Tibial nerve (tissue), 3 donors: ENCODE data around the genes MMP15, CFAP20 and SETD6.

DNA sequence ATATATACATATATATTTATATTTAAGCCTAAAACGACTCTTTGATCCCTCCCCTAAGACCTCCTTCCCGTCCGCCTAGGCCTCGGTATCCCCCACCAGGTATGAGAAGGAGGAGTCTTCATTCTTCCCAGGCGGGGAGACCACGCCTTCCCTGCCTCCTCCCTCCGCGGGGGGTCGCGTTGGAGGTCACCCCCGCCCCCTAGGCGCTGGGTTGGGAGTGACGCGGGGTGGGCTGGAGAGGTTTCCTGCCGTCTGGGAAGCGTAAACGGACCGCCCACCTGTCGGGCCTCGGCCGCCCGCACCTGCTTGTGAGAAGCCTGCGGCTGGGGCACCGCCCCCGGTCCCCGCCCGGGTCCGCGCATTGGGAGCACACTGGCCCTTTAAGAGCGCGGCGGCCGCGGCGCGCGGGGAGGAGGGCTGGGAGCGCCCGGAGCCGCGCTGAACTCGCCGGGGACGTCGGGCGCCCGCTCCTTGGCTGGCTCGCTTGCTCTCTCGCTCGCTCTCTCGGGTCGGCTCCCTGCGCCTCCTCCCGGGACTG is at the start of gene MMP15:
Gene MMP15, plus strand, starts transcription at position 410 of the 538 bp plus-strand sequence.
- PRO-cap: unidirectional peak, plus-strand start at position 410 of the sequence; unidirectional peak, plus-strand start at position 499 of the sequence
- RAMPAGE, long total RNA, 3 experiments: no peak in any of the 3 experiments

- PRO-cap: no peak
- RAMPAGE, long total RNA, 3 experiments: no peak in any of the 3 experiments
Observed at GRCh38 chr16:58126742-58128047, 2.0 kb downstream of the CFAP20 start.

- PRO-cap: bidirectional peak, plus-strand start at chr16:58129529, minus-strand start at chr16:58129381
- RAMPAGE, long total RNA, 3 experiments: start-site peak on the minus strand in 3 of 3 experiments, at chr16:58129297-58129381 at its widest, 57 to 90 reads per replicate
Observed at GRCh38 chr16:58128960-58130016, at the start of gene CFAP20. Gene CFAP20, minus strand, starts transcription at chr16:58129381.

DNA sequence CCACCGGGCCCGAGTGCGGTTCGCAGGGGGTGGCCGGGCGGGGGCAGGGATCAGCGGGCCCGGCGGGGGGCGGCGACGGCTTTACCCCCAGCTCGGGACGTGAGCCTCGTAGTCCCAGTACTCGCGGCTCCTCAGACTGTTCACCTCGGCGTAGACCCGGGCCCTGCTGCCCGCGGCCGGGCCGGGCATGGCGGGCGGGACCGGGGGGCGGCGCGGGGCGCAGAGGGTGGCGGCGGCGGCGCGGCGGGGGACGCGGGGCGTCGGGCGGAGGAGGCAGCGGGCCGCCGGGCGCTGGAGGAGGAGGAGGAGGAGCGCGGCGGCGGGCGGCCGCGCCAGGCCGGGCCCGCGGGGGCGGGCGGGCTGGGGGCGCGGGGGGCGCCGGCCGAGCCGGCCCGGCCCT is 358 bp downstream of the CSNK2A2 start:
- PRO-cap: no peak
- RAMPAGE, long total RNA, 3 experiments: no peak in any of the 3 experiments

- PRO-cap: no peak
- RAMPAGE, long total RNA, 3 experiments: no peak in any of the 3 experiments
Observed at GRCh38 chr16:58459327-58459662, 40.6 kb upstream of the NDRG4 start.

DNA sequence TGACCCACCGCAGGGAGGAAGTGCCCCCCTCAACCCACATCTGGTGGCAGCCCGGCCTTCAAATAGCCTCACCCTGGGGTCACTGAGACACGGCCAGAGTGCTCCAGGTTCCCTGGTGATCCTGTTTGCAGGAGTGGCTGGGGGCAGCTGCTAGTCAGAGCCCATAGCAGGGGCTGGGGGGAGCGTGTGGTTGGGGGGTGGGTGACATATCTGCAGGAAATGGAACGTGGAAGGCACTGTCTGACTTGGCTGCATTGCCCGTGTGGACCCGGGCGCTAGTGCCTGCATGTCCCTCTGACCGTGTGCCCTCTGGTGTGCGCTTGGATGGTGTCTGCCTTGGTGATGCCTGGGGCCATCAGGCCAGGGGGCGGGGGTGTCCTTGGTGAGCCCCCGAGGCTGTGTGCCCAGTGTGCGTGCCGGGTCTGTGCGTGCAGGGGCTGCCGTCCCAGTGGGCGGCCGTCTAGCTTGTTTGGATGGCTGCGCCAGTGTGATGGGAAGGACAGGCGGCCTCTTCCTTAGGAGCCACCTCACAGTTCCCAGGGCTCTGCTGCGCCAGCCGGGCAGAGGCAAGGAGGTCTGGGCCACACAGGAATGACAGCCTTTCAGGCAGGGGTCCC is 489 bp downstream of the NDRG4 start:
- PRO-cap: no peak
- RAMPAGE, long total RNA, 3 experiments: no peak in any of the 3 experiments

DNA sequence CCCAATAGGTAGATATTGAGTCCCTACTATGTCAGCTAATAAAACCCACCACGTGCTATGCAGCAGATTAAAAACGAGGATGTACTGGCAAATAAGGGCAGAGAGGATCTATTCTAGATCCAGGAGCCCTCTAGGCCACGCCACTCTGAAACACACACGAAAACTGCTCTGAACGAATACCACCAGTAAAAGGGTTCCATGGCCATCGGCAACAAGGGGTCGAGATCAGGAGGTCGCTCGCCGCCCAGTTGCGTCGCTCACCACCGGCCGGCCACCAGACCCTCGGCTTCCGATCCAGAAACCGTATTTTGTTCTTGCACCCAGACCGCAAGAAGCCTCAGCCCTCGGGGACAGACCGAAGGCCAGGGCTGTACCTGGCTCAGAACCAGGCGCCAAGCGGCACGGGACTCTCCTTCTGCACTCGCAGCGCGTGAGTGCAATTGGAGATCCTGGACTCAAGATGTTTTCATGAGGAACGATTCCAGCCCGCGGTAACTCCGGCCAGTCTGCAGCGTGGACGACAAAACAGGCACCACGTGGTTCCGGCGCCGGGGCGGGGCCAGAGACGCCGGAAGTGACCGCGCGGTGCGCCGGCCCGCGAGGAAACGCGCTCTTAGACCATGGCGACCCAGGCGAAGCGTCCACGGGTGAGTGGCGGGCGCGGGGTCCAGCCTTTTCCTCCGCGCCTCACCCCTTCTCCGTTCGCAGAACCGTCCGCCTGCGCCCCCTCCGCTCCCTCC is at the start of gene SETD6:
Gene SETD6, plus strand, starts transcription at position 600 of the 740 bp plus-strand sequence.
- PRO-cap: bidirectional peak, plus-strand start at position 600 of the sequence, minus-strand start at position 462 of the sequence
- RAMPAGE, long total RNA, 3 experiments: start-site peak on the plus strand in 1 of 3 experiments, centred at position 594 of the sequence, 44 reads per replicate

DNA sequence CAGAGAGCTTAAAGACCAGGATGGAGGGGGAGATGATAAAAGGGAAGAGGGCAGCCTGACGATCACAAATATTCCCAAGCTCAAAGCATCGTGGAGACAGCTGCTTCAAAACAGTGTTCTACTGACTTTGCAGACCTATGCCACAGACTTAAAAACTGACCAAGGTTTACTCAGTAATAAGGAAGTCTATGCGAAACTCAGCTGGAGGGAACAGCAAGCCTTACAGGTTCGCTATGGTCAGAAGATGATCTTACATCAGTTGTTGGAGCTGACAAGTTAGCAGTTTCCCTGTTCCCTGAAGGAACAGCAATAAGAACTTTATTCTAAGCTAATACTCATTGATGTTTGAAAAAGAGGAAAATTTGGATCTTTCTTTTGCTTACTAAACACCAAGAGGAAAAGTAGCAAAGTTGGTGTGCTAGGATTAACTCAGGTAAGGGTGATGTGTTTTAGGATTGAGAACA is 3.5 kb downstream of the SETD6 start:
- PRO-cap: no peak
- RAMPAGE, long total RNA, 3 experiments: no peak in any of the 3 experiments

- PRO-cap: no peak
- RAMPAGE, long total RNA, 3 experiments: no peak in any of the 3 experiments
Observed at GRCh38 chr16:58665060-58665783, 19.3 kb downstream of the SLC38A7 start.

DNA sequence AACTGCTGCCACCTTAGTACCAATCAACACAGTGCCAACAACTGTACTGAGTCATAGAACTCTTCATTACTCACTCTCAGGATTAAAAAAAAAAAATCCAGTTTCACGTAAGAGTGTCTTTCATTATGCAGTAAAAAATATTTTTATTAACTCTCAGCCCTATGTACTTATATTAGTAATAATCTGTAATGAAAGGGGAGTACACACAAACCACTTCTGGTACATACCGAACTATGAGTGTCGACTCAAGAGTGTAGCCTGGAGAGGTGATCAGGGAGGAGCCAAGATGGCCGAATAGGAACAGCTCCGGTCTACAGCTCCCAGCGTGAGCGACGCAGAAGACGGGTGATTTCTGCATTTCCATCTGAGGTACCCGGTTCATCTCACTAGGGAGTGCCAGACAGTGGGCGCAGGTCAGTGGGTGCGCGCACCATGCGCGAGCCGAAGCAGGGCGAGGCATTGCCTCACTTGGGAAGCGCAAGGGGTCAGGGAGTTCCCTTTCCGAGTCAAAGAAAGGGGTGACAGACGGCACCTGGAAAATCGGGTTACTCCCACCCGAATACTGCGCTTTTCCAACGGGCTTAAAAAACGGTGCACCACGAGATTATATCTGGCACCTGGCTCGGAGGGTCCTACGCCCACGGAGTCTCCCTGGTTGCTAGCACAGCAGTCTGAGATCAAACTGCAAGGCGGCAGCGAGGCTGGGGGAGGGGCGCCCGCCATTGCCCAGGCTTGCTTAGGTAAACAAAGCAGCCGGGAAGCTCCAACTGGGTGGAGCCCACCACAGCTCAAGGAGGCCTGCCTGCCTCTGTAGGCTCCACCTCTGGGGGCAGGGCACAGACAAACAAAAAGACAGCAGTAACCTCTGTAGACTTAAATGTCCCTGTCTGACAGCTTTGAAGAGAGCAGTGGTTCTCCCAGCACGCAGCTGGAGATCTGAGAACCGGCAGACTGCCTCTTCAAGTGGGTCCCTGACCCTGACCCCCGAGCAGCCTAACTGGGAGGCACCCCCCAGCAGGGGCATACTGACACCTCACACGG is 117.9 kb downstream of the CDH8 start:
- PRO-cap: no peak
- RAMPAGE, long total RNA, 3 experiments: no peak in any of the 3 experiments

DNA sequence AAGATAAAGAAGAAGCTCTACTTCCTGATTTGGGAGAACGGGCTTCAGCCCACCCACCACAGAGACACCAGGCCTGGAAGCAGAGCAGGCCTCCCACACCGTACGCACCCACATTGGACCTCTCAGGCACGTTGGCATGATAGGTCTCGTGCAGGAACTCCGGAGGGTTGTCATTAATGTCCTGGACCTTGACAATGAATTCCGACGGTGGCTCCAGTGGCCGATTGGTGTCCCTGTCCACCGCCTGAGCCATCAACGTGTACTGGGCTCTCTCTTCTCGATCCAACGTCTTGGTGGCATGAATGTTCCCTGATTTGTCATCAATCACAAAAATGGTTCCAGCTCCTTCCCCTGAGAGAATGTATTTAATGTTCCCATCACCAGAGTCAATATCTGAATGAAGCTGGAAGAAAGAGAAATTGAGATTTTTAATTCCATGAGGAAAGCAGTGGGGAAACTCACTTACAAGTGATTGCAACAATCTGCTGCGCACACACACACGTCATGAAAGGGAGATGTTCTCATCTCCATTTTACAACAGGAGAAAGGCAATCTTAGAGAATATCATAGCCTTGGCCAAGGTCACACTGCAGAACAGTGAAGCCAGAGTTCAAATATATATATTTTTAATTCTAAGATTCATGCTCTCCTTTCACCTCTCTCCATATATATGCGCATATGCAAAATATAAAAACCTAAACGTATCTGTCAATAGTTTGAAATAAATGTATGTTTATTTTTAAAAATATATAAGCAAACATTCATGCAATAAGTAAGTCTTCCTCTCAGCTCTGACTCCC is 123.2 kb downstream of the CDH11 start:
- PRO-cap: no peak
- RAMPAGE, long total RNA, 3 experiments: no peak in any of the 3 experiments

- PRO-cap: no peak
- RAMPAGE, long total RNA, 3 experiments: no peak in any of the 3 experiments
Observed at GRCh38 chr16:65125586-65126531, 4.0 kb upstream of the CDH11 start.

DNA sequence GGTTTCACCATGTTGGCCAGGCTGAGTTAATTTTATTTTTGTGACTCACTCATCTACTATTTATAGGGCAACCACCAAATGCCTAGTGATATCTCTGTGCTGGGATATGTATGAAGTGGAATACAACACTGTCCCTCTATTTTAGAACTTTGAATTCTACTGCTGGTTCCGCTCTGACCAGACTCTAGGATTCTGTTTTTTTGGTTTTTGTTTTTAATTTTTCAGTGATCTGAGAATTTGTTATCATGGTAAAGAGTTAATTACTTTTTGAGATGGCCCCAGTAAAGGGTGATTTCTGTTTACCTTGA is 188.7 kb upstream of the CDH11 start:
- PRO-cap: no peak
- RAMPAGE, long total RNA, 3 experiments: no peak in any of the 3 experiments

GRCh38 chr16:65755184-65755646 is 611.3 kb upstream of the CDH5 start:
- PRO-cap: no peak
- RAMPAGE, long total RNA, 3 experiments: no peak in any of the 3 experiments

- PRO-cap: no peak
- RAMPAGE, long total RNA, 3 experiments: no peak in any of the 3 experiments
Observed at GRCh38 chr16:65766519-65766945, 600.0 kb upstream of the CDH5 start.

DNA sequence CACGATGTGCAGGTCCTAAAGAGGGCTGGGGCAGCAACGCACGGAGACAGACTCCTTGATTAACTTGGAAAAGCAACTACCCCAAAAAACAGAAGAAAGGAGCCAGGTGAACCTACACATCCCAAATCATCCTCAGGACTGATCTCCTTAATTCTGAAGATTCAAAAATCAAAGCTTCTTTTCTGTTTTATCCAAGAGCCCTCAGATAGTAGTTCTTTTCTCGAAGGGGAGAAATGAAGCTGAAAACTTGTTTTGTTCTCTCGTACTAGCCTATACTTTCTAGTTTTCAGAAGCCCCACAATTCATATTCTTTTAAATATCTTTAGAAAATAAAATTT is 223.7 kb upstream of the CDH5 start:
- PRO-cap: no peak
- RAMPAGE, long total RNA, 3 experiments: no peak in any of the 3 experiments

DNA sequence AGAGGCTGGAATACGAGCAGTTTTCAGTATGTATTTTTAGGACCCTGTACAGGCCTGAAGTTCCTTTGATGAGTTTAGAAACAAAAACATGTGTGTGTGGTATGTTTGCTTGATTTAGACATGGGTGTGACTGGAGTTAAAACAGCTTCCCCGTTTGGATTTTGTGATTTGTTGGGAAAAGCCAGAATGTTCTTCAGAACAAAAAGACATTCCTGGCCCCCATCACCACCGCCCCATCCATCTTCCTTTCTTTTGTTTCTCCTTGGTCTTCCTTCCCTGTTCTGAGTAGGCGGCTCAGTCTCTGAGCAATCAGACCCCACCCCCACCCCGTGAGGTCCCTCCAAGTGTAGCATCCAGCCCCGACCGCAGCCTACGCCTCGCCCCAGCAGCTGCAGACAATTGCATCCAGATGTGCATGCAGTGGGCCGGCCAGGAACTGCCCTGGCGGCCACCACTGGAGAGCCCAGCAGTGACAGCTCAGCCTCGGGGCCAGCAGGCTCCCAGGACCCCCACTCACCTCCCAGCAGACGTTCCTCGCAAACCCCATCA is 100.0 kb upstream of the CDH5 start:
- PRO-cap: no peak
- RAMPAGE, long total RNA, 3 experiments: no peak in any of the 3 experiments

DNA sequence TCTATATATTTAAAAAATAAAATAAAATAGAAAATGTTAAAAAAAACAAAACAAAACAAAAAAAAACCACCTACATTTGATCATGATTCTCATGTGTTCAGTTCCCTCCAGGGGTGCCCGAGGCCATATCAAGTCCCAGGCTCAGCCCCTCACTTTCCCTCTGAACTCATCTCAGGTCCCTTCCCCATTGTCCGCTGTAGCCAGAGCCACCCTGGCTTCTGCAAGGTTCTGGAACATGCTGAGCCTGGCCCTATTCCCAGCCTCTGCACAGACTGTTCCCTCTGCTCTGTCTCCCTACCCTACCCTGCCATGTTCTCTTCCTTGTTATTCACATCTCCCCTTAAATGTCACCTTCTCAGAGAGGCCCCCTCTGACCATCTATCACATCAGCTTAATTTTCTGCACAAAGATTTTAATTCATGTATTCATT is 46.9 kb downstream of the TK2 start:
- PRO-cap: bidirectional peak, plus-strand start at position 284 of the sequence, minus-strand start at position 220 of the sequence
- RAMPAGE, long total RNA, 3 experiments: no peak in any of the 3 experiments

- PRO-cap: no peak
- RAMPAGE, long total RNA, 3 experiments: no peak in any of the 3 experiments
Observed at GRCh38 chr16:66516092-66516686, 33.7 kb downstream of the TK2 start.

DNA sequence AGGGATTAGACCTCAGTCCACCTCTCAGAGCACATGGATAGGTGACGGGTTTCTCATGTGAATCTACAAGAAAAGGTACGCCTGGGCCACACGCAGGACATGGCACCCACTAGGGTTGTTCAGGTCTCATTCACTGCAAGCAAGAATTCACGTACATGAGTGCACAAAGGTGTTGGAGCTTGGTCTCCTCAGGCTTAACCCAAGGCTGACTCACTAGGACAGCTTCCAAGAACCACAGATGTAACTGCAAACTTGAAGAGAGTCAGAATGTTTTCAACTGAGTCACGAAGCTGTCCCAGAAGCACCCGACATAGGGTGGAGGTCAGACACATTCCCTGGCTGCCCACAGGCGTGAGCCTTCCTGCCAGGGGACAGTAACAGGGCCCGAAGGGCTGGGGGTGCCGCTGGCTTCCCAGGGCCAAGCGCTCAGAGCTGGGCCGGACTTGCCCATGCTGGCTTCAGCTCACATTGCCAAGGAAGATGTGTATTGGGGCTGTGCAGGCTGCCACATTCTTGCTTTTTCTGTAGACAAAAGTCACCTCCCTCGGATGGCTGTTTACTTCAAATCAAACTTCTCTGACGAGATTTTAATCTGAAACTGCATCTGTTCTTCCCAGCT is 14.1 kb downstream of the CMTM3 start:
- PRO-cap: no peak
- RAMPAGE, long total RNA, 3 experiments: no peak in any of the 3 experiments